HTERT-HM (cell line): ENCODE measurements around the genes ALG14 and TLCD4.

DNA sequence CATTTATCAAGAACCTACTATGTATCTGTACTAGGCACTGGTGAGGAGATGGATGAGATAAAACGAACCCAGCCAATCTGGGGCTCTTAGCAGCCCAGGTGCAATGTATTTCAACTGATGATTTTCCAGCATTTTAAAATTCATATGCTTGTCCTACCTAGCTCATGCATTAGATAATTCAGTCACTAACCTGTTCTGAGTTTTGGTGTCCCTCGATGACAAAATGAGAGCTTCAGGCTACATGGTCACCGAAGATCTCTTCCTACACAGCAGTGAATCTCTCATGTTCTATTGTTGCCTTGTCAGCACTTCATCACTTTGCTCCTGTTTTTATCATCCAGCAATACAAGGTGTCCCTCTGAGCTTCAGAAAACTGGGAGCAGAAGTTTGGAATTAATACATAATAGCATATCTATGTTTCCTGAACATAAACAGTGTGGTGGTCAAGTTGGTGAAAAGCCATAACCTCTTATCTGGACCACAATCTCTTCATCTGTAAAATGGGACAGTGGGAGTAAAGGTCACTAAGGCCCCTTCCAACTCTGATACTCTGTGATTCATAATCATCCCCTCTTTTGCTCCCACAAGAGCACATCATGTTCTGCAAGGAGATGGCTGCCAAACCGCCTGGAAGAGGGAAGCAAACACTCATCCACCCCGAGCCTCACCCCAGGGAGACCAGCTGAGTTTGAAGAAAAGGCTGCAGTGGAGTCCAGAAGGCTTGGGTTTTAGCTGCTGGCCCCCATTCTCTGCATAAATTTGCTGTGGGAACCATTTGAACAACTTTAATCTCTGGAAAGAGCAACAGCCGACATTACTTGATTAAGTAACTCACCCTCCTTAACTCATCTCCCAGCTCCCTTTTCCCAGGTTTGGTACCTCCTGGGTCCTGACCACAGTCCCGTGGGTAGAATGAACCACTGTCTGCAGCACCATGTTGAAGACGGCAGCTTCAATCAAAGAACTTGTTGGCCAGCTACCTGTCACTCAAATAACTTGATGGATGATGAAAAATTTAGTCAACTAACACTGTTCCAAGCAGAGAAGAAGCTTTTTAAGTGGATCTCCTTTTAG is 138.0 kb upstream of the F3 start:
- RRBS = no CpG with 5 or more reads among the region's 8 CpGs

GRCh38 chr1:94689741-94690696 is 130.1 kb upstream of the SLC44A3 start:
- RRBS = no CpG with 5 or more reads among the region's 7 CpGs

DNA sequence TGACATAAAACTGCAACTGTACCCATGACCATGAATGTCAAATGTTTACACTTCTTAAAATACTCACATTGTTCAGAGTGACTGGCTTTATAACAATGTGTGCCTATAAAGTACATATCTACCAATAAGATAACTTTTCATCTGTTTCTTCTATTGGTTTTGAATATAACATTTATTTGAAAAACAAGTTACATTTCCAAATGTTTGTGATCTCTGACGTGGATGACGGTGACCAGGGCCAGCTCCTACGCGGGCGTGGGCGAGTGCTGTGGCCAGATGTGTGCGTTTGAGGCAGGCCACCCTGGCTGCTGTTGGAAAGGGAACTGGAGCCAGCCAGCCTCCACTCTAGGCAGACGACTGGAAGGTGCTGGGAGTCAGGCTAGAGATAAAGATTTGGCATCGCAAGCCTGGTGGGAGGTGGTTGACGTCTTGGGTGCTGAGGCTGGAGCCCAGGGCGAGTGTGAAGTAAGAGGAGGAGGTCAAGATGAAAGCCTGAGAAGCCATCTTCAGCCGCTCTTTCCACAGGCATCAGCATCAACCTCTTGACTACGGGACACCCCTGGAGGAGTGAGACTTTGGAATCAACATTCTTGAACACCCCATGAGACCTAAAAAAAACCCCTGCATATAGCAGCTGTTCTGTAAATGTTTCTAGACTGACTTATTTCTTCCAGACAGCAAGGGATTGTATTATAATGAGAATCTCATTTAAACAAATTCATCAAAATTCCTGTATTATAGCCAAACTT is 112.7 kb upstream of the SLC44A3 start:
- RRBS = no CpG with 5 or more reads among the region's 13 CpGs

- RRBS = no CpG with 5 or more reads among the region's 3 CpGs
Measured at GRCh38 chr1:94743613-94744555, 76.3 kb upstream of the SLC44A3 start.

- RRBS = no CpG with 5 or more reads among the region's 2 CpGs
Measured at GRCh38 chr1:94892799-94893406, 34.0 kb downstream of the CNN3 start.

- RRBS = 4% methylated on average over 5 of the region's 48 CpGs
Measured at GRCh38 chr1:95071961-95073135, at the start of gene ALG14. ALG14 (minus strand) TSS chr1:95072951.

DNA sequence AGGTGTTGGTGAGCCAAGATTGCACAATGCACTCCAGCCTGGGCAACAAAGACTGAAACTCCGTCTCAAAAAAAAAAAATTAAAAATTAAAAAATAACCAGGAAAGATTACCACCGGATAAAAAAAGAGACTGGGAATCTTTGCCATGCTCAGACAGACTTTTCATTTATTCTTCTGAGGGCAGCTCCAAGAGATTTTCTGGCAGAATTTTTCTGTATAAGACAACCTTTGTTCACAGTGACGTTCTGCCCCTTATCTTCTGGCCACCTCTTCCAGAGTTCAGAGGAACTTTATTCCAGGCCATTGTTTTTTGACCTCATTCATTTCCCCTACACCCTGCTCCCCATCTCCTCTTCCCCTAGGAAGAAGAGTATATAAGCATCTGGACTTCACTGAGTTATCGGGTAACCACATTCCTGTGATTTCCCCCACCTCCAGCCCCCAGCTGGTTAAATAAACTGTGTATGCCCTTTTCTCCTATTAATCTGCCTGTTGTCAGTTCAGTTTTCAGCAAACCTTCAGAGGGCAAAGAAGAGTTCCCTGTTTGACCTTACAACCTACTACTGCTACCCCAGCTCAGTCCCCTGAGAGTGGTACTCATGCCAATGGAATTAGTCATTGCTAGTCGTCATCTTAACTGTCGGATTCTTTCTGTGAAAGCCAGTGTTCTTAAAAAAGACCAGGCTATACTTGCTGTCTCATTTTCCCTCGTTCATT is 14.2 kb upstream of the ALG14 start:
- RRBS = no CpG with 5 or more reads among the region's 7 CpGs

GRCh38 chr1:95117066-95118073 is at the start of gene TLCD4:
TLCD4 (plus strand) TSS chr1:95117355.
- RRBS = 1% methylated on average over 60 of the region's 116 CpGs

- RRBS = no CpG with 5 or more reads among the region's 14 CpGs
Measured at GRCh38 chr1:95509866-95510869, 276.2 kb downstream of the RWDD3 start.

DNA sequence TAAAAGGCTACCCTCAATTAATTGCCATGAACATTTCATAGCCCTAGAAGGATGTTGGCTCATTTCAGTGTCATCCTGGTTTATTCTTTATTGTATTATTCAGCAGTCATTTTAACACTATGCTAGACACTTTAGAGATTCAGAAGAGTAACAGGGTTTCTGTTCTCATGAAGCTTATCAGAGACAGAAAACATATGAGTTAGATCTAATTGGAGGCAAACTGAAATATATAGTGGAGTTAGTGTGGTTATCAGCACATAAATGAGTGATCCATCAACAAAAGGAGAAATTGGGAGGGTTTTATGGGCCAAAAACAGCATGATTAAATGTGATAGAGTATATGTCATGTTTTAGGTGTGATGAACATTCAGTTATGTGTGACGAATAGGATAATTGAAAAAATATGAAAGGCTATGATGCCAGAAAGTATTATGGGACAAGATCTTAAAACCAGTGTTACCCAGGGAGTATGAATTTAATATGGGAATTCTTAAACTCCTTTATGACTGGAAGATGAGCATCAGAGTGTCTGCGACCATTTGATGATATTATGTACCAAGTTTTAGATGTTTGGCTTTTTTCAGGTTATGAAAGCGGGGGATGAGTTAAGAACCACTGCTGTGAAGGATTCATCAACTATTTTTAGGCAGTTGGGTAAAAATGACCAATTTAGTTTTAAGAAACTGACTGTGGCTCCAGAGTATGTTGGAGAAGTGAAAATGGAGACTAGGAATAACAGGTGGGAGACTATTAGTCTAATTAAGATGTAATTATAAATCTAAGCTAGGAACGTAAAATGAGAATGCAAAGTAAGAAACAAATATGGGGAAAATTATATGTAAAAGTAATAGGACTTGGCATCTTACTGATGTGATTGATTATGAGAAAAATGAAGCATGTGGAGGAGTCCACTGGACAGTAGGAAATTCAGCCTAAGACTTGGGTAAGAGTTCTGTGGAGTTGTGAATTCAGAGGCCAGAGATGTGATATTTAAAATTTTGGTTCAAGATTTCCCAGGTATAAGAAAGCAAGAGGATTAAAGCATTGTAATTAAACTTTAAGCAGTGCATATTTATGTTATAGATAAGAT is 73.3 kb downstream of the PTBP2 start:
- RRBS = no CpG with 5 or more reads among the region's 4 CpGs

DNA sequence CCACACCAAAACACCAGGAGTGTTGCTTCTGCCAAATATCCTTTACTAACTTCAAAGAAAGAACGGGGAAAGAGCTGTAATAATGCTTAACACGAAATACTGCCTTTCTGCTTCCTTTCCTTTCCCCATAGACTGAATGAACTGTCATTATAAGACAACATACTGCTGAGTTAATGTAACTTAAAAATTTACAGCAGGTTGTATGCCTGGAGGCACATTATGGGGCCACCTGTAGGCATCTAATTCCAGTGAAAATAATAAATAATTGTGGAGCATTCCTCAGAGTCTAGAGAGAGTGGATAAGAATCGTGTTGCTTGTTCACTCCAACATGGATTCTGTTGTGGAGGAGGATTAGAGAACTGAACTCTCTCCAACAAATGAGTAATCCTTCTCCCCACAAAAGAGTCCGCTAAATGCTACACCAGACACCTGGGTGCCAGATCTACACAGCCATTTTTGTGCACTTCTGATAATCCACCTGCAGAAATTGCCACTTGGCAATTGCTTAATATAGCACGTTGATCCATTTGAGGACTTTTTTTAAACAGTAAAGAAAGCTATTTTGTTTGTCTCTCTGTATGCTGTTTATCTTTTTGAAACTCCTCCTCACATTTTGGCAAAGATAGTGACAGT is 113.6 kb upstream of the DPYD start:
- RRBS = no CpG with 5 or more reads among the region's 5 CpGs

GRCh38 chr1:98871149-98872017 is 133.3 kb downstream of the PLPPR5 start:
- RRBS = no CpG with 5 or more reads among the region's 6 CpGs

- RRBS = no CpG with 5 or more reads among the region's 2 CpGs
Measured at GRCh38 chr1:99180403-99180720, 83.9 kb upstream of the PLPPR4 start.

- RRBS = no CpG with 5 or more reads among the region's 4 CpGs
Measured at GRCh38 chr1:99900449-99901030, 50.4 kb downstream of the AGL start.

- RRBS = no CpG with 5 or more reads among the region's 2 CpGs
Measured at GRCh38 chr1:100083865-100084832, 46.3 kb downstream of the MFSD14A start.

DNA sequence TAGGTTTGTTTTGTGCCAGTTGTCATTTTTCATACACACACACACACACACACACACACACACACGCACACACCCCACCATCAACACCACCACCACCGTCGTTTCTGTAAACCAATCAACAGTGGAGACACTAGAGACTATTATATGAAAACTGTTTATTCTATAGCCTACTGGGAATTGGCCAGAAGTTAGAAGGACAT is 8.6 kb upstream of the LRRC39 start:
- RRBS = no CpG with 5 or more reads among the region's 3 CpGs

DNA sequence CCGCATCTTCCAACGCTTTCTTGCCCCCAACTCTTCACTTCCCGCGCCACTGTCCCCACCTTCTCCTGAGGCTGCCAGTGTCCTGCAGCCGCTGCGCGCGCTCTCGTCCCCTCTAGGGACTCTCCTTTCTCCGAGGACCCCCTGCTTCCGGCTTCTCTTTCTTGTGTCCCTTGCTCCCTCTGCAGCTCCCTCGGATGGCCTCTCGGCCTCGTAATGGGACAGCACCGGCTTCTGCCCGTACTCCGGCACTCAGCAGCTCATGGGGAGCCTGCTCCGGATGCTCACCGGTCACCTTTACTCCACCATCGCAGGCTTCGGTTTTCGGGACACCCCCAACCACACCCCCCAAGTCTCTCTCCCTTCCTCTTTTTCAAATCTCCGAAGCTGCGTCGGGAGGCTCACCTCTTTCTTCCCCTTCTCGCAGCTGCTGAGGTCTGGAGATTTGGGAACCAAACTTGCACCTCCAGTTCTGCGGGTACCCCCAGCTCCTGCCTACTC is 763 bp downstream of the CDC14A start:
- RRBS = 2% methylated on average over 4 of the region's 27 CpGs

GRCh38 chr1:100481168-100481675 is 56.7 kb upstream of the GPR88 start:
- RRBS = no CpG with 5 or more reads among the region's 2 CpGs